Penis (tissue), 1 donor: ENCODE measurements around a stretch of chr4.

DNA sequence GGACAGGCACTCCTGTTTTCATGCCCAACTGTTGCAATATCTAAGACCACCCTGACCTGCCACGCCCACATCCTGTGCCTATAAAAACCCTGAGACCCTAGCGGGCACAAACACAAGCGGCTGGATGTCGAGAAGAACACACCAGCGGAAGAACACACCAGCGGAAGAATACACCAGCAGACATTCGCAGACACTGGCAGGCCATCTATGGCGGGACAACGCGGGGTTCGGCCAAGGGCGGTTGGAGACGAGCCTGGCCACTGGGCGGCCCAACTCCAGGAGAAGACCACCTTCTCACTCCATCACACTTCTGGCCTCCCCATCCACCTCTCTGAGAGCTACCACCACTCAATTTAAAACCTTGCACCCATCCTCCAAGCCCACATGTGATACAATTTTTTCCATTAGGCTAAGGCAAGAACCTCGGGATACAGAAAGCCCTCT, 361.4 kb downstream of the FAT4 start:
- PRO-cap: no peak

GRCh38 chr4:126574870-126575107, 1058.0 kb upstream of the INTU start:
- PRO-cap: no peak

DNA sequence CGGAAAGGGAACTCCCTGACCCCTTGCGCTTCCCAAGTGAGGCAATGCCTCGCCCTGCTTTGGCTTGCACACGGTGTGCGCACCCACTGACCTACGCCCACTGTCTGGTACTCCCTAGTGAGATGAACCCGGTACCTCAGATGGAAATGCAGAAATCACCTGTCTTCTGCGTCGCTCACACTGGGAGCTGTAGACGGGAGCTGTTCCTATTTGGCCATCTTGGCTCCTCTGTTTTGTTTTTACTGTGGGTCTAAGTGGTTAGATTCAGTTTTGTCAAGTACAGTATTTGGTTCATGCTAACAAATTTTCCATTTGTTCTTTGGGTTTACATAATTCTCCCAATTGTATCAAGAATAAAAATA, 23.2 kb downstream of the INTU start:
- PRO-cap: no peak

- PRO-cap: no peak
Observed at GRCh38 chr4:127783658-127783941, 1.5 kb downstream of the HSPA4L start.

- PRO-cap: no peak
Observed at GRCh38 chr4:128454433-128455024, 166.9 kb upstream of the PGRMC2 start.

GRCh38 chr4:128517655-128518329, 230.2 kb upstream of the PGRMC2 start:
- PRO-cap: no peak

DNA sequence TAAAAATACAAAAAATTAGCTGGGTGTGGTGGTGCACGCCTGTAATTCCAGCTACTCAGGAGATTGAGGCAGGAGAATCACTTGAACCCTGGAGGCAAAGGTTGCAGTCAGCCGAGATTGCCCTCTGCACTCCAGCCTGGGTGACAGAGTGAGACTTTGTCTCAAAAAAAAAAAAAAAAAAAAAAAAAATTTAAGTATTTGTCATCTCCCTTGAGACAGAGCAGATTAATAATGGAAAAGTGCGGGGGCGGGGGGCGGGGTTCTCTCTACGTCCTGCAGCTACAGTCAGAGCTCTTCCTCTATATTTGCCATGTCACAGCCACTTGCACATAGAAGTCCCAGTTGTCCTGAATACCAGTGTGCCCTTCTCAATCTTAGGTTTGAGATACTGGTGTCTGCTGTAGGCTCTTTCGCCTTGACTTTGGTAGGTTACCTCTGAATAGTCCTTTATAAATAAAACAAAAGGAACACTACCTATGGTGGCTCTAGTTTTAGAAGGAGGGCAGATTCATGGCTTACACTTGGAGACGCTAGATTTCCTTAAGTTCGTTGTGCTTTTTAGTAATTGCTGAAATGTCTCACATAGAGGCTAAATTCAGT, 237.8 kb upstream of the PGRMC2 start:
- PRO-cap: no peak

- PRO-cap: no peak
Observed at GRCh38 chr4:128871767-128872484, 62.4 kb downstream of the JADE1 start.

DNA sequence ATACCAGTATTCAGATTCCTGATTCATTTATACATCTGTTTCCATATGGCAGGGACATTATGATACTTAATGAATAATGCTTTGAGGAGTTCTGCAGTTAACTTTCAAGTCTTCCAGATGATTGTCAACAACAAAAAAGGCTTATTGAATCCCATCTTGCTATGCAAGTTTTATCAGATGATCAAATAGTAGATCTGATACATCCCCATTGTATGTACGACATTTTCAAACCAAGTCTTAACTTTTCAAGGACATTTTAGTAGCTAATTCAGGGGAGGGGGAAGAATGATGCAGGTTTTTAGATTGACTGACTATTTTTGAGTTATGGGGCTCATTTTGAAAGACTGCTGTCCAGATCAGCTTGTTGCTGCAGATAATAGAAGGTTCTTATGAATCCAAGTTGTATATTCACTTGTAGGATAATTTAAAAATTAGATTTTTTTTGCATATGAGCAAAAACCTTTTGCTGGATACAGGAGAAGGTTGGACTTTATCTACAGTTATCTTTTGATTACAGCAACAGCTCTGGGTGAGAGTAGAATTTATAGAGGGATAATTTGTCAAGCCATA, 64.3 kb downstream of the JADE1 start:
- PRO-cap: no peak

- PRO-cap: no peak
Observed at GRCh38 chr4:129076186-129076916, 17.0 kb downstream of the SCLT1 start.

- PRO-cap: no peak
Observed at GRCh38 chr4:132345211-132346000, 803.7 kb upstream of the PCDH10 start.

DNA sequence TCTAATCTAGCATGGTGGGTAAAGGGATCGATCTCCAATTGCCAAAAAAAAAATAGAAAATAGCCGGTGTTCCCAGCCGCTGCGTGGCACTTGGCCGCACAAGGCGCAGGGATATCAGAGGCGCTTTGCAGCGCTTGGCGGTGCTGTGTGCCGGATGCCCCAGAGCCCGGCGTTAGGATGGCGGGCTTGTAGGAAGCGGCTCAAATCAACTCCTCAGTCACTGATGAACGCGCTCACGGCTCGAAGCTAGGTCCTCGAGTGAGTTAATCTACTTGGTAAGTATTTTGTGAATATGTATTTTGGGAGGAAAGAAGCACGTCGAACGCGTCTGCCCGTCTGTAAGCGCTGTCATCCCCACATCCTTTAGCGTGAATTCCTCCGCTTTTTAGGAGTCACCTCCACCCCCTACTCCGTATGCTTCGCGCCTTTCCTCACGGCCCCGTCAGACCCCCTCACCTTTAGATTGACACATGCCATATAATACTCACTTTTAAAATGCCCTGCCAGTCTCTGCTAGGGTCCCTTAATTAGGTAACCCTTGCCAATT, 734 bp upstream of the PCDH10 start:
- PRO-cap: no peak

DNA sequence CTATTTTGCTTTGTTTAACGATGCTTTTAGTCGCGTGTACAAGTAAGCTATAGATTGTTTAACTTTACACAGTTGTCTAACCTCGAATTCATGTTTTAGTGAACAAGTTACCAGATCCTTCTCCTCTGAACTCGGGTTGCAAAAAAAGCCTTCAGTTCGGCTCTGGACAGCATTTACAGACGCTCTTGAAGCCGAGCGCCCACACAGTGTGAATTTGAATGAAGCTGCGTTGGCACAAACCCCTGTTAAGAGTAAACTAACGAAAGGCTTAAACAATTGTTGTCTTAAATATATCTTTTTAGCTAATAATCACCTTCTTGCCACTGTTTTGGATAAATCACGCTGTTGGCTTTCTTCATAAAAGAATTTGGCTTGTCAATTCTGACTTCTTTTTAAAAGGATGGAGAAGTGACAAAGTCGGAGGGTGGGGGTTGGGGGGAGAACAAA, 4.1 kb downstream of the PCDH10 start:
- PRO-cap: no peak

- PRO-cap: no peak
Observed at GRCh38 chr4:133162899-133163542, 13.9 kb downstream of the PCDH10 start.

- PRO-cap: no peak
Observed at GRCh38 chr4:133578830-133579144, 429.7 kb downstream of the PCDH10 start.

- PRO-cap: no peak
Observed at GRCh38 chr4:134627228-134627771, 425.7 kb upstream of the PABPC4L start.

DNA sequence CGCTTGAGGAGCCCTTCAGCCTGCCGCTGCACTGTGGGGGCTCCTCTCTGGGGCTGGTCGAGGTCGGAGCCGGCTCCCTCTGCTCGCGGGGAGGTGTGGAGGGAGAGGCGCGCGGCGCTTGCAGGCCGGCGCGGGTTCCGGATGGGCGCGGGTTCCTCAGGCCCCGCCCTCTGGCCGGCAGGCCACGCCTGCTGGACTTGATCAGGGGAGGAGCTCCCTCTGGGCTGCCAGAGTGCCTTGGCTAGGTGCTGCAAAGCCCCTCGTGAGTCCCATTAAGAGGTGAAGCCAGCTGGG, 321.2 kb upstream of the PCDH18 start:
- PRO-cap: no peak

- PRO-cap: no peak
Observed at GRCh38 chr4:138111462-138112078, 130.6 kb downstream of the SLC7A11 start.

GRCh38 chr4:138954114-138954552, 61.4 kb upstream of the NOCT start:
- PRO-cap: no peak

DNA sequence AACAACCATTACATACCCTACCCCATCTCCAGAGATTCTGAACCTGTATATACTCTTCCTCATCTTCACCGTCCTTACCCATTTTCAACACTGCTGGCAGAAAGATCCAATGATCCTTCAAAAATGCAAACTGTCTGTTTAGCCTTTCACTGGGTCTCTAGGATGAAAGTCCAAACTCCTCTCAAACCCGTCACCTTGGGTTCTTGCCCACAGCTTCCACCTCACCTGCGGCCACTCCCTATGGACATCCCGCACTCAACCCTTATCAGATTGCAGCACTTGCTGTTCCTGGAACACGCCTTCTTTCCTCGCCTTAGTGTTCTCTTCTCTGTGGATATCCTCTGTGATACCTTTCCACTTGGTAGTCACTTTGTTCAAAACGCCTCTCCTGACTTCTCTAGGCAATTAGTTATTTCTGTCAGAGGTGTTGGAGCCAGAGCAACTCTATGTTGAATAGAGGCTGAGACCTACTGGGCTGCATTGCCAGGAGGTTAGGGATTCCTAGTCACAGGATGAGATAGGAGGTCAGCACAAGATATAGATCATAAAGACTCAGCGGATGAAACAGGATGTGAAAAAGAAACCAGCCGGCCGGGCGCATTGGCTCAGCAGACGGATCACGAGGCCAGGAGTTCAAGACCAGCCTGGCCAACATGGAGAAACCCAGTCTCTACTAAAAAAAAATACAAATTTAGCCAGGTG, 4.2 kb upstream of the NOCT start:
- PRO-cap: no peak